AG04450 (cell line): ENCODE data around the gene LPCAT1.

DNA sequence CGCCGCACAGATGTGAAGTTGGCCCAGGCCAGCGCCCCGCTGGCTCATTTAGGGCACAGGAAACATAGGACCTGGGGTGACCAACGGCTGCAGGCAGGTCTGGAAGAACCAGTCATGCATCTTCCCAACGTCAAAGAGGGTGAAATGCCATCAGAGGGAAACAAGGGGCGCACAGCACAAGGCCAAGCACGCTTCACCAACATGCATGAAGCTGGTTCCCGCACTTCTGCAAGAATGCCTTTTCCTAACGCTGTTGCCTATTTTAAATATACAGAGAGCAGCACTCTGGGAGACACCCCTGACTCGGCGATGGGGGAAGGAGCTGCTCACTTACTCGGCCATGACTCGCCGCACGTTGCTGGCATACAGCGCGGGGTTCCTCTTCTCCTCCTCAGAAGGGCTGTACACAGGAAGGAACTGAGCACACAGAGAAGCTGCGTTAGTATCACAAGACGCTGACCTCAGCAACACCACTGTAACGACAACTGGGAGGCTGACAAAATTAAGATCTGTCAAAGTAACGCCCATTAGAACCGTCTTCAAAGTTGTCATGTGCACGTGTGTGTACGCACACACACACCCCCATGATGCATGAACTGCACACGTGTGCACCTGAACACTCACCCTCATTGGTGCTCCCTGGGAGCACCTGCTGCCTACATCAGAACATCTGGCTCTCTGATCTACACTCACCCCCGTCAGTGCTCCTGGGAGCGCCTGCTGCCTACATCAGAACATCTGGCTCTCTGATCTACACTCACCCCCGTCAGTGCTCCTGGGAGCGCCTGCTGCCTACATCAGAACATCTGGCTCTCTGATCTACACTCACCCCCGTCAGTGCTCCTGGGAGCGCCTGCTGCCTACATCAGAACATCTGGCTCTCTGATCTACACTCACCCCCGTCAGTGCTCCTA is 32.1 kb upstream of the SLC6A3 start:
- CAGE, long polyA plus RNA: no peak
- RRBS: no CpG with 5 or more reads among the region's 33 CpGs

DNA sequence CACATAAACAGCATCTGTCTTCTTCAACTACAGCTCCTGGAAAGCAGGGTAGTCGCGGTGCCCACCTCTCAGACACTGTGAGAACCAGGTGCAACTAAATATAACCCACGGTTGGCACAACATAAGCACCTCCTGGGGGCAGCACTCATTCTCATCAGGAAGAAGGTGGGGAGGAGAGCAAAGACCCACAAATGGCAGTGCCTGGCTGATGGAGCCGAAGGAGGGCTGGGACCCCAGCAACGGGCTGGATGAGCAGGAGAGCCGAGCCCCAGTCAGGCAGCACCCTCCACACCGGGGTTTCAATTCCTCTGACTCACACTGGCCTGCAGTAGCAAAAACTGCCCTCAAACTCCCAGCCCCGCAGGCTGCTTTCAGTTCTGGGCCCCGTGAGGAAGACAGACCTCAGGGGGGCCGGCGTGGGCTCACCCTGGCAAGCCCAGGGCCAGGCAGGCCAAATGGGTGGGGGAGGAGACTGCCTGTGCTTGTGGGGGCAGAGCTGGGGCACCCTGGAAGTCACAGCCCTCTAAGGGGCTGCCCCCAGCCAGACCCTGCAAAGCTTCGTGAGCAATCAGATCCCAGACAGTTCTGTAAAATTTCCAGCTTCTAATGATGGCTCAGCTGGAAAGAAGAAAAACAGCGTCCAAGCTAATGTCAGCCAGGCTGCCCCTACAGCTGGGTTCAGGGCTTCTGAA is 34.9 kb downstream of the LPCAT1 start:
- CAGE, long polyA plus RNA: no peak
- RRBS: no CpG with 5 or more reads among the region's 13 CpGs

- CAGE, long polyA plus RNA: no peak
- RRBS: 61% methylated on average over 3 of the region's 19 CpGs
Observed at GRCh38 chr5:1497290-1497967, 26.3 kb downstream of the LPCAT1 start.

DNA sequence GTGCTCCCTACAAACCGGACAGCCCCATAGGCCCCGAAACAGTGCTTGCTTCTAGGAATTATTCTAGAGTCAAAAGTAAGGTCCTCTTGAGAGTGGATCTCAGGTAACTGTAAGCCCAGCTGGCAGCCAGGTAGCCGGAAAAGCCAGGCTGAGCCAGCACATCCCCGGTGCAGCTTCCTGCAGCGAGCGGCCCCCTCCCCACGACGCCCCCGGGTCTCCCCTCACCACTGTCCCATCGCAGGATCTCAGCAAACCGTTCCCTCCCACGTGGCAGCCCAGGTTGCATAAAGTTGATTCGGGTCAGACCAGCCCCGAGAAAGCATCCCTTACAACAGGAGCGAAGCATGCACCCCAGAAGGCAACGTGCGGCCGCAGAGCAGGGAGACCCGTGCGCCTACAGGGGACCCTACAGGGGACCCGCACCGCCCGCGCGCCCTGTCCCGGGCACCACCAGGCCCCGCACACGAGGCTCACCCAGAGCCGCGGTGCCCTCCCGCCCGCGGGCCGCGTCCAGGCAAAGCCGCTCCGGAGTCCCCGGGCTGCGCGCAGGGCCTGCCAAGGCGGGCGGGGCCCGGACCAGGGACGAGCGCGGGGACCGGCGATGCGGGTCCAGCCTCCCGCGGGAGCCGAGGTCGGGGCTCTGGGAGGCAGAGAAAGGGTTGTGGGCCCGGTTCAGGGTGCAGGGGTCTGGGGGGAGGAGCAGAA is 880 bp downstream of the LPCAT1 start:
- CAGE, long polyA plus RNA: no peak
- RRBS: 2% methylated on average over 32 of the region's 54 CpGs

DNA sequence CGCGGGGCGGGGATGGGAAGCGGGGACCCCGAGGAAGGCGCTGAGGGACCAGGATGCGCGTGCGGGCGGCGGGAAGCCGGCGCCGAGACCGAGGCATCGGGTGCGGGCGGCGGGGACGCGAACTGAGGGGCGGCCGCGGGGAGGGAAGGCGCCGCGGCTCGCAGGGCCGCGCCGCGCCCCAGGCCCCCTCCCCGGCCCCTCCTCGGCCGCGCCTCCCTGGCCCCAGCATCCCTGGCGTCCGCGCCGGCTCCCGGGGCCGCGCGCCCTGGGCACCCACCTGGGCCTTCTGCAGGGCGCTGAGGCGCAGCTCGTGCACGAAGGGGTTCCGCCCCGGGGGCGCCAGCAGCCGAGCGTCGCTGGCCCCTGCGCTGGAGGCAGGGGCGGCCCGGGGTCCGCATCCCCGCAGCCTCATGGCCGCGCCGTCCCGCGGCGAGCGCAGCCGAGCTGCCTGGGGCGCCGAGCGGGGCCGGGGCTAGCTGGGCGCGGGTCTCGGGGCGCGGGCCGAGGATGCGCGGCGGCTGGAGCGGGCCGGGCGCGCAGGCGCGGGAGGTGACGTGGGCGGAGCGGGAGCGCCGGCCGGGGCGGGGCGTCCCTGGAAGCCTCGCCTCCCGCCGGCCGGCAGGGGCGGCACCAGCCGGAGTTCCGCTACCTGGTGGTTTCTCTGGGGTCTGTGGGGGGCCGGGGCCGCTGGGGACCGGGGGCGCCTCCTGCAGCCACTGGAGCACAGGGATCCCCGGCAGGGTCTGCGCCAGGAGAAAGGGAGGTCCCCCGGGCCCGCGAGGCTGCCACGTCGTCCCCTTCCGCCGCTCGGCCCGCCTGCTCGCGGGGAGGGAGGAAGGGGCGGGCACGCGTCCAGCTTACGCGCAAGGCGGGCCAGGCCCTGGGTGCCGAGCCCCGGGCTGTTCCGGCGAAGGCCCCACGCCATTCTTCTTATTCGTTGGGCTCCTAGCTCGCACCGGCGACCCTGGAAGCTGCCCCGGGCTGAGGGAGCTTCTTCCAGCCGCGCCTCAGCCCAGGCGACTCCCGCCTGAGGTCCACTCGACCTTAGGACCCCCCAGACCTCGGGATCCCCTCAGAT is at the start of gene LPCAT1:
LPCAT1 (minus strand) TSS at position 528 of the 1,078 bp plus-strand sequence.
- CAGE, long polyA plus RNA: no peak
- RRBS: 2% methylated on average over 68 of the region's 140 CpGs

GRCh38 chr5:1813778-1814306 is 12.6 kb downstream of the NDUFS6 start:
- CAGE, long polyA plus RNA: no peak
- RRBS: no CpG with 5 or more reads among the region's 14 CpGs

DNA sequence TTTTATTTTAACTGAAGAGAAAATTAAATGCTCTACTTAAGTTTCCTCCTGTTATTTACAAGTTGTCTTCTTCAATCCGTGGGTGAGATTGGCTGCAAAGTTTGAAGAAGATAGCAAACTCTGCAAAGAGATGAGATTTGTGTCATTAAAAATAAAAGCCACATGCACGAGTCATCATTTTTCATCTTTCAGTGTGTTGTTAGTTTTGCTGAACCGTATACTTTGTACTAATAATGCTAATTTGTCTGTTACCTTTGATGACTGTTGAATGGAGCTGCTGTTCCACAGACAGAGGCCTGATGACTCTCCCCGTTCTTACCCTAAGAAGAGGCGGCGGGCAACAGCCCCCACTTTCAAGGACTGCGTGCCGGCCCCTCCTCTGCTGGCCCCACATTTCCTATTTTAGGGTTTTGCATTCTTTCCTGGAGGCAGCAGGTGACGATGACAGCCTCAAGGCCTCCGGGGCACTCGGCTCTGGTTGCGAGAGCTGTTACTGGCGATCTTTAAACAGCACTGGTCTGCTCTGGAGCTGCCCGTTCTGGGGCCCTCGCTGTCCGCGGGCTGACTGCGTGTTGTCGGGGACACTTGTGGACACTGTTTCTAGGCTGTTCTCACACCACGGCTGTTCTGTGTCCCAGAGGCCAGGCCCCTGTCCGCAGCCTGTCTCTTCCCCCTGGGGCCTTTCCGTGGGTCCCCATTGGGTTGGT is 35.1 kb downstream of the NDUFS6 start:
- CAGE, long polyA plus RNA: no peak
- RRBS: 24% methylated on average over 3 of the region's 22 CpGs

DNA sequence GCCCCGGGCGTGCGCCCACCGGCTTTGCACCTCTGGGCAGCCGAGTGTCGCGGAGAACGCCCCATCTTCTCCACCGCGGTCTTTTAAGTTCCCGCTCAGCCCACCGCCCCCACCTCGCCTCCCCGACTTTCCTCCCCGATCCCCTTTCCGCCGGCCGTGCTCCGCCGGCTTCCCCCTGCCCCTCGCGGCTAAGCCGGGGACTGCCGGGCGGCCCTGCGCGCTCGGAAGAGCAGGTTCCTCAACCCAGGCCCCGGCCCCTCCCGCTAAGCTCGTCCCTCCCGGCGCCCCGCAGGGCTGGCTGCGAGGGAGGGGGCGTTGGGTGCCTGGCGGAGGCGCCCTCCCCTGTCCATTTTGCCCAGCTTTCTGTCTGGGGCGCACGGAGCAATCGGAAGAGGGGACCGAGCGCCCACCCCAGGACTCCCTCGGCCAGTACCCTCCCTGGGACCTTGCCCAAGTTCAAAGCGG is 925 bp upstream of the IRX4 start:
- CAGE, long polyA plus RNA: no peak
- RRBS: 5% methylated on average over 6 of the region's 45 CpGs

DNA sequence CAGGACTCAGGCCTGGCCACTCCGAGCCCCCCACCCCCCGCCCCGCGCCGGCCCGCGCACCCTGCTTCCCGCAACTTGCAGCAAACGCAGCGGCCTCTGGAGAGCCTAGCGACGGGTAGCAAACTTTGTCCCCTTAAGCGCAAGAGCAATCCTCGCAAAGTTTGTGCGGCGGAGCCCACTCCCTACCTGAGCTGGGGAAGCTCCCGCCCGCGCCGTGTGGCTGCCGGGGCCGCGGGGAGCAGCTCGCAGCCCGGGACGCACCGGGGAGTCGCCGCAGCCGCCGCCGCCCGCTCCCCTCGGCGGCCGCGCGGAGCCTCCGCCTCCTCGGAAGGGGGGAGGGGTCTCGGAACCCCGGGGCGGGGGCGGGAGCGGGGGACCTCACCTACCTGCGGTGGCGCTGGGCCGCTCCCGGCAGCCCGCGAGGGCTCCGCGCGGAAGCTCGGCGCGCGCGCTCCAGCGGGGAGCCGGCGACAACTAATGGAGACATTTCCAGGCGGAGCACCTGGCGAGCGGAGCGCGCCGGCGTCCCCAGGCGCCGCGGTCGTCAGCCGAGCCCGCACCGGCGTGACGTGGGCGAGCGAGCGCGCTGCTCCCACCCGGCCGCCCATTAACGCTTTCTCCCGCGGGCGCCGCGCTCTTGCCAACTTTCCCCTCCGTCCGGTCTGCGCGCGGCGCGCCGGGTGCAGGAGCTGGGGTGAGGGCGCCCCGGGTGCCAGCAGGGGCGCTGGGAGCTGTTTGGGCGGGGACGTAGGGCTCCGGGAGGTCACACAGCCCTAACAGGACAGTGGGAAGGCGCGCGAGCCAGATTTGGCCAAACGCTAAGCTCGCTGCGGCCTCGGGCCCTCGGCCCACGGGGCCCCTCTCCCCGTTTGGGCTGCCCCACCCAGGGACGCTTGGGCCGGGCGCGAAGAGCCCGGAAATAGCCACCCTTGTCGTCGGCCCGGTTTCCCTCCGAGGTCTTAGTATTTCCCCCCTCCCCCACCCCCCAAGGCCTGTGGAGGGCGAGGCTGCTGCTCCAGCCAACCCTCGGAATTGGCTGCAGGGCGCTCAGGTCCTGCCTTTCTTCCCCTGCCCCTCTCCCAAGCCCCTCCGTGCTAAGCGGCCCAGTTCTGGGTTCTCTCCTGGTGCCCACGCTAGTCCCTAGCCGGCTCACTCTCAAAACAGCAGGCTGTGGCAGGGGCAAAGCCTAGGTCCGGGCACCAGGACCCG is 4.4 kb upstream of the IRX4 start:
- CAGE, long polyA plus RNA: no peak
- RRBS: 5% methylated on average over 72 of the region's 132 CpGs

DNA sequence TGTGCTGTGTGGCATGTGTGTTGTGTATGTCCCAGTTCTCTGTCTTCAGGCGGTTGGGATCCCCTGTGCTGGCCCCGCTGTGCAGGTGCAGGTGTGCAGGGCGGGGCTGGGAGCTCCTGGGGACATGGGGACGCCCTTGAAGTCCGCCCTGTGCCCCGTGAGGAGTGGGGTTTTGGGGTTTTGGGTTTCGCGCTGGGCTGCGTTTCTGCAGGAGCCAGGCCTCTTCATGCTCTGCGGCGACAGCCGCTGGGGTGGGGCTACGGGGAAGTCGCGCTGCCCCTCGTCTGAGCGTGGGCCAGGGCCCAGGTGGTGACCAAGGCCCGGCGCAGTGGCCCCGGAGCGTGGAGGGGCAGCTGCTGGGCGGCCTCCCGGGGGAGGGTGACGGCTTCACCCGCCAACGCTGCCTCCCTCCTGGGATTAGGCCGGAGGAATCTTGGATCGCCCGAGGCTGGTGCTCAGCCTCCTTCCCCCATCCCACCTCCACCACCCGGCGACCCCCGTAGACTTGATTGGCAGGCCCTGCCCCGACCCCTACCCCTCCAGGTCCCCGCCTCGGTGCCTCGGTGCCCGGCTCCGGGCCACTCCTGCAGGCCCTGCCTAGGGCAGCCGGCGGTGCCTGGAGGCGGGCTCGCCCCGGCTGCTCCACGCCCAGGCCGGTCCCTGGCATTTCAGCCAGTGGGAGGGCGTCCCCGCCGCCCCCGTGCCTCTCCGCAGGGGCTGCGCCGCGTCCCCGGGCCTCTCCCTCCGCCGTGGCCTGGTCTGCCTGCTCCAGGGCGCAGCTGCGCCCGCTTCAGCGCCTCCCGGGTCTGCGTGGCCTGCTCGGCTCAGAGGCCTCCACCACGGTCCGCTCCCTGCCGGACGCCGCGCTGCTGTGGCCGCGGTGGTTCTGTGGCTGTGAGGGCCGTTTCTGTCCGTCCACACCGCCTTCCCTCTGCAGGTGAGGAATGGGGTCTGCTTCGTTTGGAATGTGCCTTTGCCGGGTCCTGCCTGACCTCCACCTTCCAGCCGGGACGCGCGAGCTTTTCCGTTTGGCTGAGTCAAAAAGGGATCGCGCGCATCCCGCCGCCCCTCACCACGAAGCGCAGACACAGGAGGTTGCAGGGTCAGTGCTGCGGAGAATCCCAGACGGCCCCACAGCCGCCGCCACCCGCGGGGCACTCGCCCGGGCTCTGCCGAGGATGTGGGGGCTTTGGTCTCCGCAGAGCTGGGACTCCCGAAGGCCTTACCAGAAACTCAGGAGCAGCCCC is 48.2 kb upstream of the IRX4 start:
- CAGE, long polyA plus RNA: no peak
- RRBS: 4% methylated on average over 34 of the region's 99 CpGs

DNA sequence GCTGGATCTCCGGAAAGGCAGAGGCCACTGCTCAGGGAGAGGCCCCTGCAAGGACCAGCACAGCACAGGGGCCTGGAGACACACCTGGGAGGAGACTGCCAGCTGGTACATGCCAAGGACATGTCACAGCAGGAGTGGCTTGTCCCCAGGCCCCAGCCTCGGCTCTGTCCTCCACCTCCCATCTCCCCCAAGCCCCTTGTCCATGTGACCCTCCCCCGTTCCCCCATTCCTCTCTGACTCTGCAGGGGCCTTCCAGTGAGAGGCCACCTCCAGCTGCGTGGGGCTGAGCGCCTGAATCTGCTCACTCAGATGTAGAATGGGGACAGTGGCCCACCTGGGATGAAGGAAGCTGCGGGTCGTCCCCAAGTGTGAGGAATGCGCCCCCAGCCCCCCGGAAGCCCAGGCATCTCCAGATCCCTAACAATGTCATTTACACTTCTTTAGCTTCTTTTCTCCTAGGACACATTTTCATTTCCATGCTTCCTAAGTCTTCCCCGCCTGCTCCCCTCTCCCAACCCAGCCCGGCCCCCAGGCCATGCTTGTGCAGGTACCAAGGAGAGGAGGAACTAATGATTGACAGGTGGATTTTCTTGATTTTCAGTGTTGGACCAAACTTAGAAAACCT is 349.6 kb upstream of the IRX2 start:
- CAGE, long polyA plus RNA: no peak
- RRBS: 11% methylated on average over 1 of the region's 11 CpGs

DNA sequence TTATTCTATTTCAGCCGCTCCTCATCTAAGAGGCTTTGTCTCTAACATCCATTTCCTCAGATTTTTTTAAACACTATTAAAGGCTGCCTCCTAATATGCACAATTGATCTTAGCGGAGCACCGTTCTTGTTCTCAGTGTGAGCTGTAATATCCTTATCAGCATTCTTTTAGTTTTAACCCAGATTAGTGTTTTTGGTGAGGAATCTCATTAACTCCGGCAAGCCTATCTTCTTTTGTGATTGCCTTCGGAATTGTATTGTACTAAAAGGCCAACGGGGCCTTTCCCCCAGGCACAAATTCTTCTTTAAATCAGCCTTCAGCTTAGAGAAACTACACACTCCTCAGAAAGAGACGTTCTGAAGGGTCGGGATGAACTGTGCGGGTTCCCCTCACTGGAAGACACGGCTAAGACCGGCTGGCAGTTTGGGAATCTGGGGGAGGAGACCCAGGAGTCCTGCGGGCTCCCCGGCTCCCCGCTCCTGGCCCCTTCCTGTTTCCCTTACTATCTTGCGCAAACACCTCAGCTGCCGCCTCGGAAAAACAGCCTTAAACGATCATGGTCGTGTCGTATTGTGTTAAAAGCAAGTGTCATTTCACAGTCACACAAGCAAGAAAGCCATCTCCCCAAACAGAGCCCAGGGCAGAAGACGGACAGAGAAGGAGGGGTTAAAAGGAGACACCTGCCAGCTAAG is 353.0 kb upstream of the IRX2 start:
- CAGE, long polyA plus RNA: no peak
- RRBS: 3% methylated on average over 3 of the region's 21 CpGs

DNA sequence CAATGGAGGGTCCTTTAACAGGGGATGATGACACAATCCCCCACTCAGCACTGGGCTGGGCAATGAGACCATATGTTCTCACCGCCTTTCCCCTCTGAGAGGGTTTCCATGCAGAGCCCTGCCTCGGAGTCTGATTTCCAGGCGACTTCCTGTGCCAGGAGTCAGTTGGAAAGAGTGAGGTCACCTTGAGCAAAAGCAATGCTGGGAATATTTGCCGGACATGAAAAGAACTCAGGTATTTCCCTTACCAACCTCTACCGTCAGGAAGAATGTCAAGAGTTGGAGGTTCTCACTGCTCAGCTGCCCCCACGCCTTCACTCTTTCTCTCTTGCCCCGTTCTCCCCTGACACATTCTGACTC is 284.2 kb upstream of the IRX1 start:
- CAGE, long polyA plus RNA: no peak
- RRBS: no CpG with 5 or more reads among the region's 7 CpGs

DNA sequence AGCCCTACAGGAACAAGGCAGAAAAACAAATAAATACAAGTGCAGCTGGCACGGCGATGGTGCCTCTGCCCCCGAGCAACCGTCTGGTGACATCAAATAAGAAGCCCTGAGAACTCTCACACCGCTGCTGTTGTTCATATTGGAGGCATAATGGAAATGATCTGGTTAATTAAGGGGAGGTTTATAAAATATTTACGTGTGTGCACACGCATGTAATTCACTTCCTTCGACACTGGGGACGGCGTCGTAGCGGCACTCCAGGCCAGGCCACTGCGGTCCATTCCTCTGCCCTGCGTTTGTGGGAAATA is 4.9 kb upstream of the IRX1 start:
- CAGE, long polyA plus RNA: no peak
- RRBS: no CpG with 5 or more reads among the region's 14 CpGs

- CAGE, long polyA plus RNA: no peak
- RRBS: 4% methylated on average over 3 of the region's 41 CpGs
Observed at GRCh38 chr5:3606241-3606778, 10.7 kb downstream of the IRX1 start.

DNA sequence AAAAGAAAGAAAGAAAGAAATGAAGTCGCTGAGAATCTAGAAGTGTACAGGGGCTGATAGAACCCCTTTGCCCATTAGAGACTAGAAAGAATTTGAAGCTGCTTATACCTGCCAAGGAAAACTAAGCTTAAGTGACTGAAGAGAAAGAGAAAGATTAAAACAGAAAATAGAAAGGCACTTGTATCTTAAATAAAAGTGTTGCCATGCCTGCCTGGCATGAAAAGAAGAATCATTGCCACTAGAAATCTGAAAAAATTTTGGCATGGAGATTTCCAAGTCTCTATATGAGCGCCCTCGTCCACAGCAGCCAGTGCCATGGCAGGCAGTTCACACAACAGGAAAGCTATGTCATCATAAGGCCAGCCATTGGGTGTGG is 446.5 kb downstream of the IRX1 start:
- CAGE, long polyA plus RNA: no peak
- RRBS: no CpG with 5 or more reads among the region's 3 CpGs

GRCh38 chr5:5027125-5027532 is 113.0 kb upstream of the ADAMTS16 start:
- CAGE, long polyA plus RNA: no peak
- RRBS: no CpG with 5 or more reads among the region's 1 CpG

DNA sequence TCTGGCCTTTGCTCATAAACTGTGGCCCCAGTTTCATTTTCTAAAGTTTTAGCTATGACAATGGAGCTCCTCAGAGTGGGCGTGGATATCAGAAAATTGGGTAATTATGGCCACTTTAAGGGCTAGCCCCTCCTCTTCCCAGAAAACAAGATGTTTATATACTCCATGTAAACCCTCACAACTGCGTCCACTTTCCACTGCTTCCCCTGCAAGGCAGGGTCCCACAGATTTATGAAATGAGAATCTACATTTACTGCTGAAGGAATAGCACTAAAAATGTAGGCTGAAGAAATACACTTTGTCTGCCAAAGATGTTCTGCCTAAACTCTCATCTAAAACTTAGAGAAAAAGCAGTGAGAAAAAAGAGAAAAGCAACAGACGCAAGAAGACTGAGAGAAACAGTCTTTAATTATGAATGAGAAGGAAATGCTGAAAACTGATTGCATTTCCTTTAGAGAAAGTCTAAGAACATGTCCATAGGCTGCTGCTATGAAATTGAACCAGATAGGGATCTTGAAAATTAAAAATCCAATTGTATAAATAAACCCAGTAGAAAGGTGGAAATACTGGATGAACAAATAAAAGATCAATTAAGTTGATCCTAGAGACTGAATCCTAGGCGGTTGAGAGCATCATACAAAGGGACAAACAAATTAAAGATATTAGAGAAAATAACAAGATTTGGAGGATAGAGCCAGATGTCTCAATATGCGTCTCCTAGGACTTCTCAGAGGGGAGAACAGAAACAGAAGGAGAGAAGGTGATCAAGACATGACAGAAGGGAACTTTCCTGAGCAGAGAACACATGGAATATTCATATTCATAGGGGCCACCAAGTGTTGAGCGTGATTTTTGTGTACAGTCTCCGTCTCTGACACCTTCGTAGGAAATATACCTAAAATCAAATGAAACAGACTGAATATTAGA is 27.5 kb downstream of the ICE1 start:
- CAGE, long polyA plus RNA: no peak
- RRBS: no CpG with 5 or more reads among the region's 8 CpGs

DNA sequence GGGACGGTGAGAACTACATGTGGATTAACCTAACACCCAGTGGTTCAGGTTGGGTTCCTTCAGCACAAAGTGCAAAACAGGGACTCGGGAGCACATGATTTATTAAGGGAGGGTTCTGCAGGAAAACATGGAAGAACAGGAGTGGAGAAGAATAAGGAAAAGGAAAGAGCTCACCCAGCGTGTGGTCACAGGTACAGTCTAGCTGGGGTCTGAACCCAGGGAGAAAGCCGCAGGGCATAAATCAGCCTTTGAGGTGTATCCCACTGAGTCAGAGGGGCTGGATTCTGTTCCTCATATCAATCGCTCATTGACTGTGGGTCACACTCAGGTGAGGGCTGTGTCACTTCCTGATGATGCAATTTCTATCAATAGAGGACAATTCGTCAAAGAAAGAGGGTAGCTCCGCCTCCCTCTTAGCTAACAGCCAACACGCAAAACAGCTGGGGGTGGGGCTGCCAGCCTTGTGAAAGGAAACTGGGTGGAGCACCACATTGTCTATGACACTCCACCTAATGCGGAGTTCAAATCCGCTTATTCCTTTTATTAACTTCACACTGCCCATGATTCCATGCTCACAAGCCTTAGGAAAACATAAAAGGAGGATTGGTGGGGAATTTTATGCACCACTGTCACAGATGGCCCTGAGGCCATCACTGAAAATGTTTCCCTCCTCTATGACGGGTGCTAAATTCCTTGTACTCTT is 176.1 kb downstream of the ICE1 start:
- CAGE, long polyA plus RNA: no peak
- RRBS: no CpG with 5 or more reads among the region's 11 CpGs

DNA sequence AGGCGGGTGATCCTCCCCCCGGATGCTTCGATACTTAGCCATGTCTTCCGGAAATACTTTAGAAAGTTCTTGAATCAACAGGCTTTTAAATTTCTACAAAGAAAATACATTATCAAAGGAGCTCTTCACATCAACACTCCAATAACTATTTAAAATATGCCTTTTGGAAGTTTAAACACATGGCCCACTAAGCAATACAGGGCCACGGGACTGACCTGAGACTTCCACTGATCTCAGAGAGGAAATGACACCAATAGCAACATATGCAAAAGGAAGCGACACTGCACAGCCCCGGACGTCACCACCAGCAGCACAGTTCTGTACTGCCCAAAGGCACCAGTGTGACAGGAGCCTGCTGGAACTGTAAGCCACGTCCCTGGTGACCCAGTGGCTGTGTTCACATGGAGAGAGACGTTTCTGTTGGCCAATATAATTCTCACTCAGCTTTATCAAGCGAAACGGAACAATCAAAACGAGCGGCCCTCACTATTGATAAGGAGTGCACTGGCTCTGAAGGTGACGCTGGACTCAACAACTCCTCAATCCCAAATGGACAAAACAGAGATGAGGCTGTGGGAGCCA is 5.7 kb downstream of the MED10 start:
- CAGE, long polyA plus RNA: no peak
- RRBS: no CpG with 5 or more reads among the region's 15 CpGs